GM23338 (cell line): ENCODE measurements around the genes C11orf68 and CATSPER1.

DNA sequence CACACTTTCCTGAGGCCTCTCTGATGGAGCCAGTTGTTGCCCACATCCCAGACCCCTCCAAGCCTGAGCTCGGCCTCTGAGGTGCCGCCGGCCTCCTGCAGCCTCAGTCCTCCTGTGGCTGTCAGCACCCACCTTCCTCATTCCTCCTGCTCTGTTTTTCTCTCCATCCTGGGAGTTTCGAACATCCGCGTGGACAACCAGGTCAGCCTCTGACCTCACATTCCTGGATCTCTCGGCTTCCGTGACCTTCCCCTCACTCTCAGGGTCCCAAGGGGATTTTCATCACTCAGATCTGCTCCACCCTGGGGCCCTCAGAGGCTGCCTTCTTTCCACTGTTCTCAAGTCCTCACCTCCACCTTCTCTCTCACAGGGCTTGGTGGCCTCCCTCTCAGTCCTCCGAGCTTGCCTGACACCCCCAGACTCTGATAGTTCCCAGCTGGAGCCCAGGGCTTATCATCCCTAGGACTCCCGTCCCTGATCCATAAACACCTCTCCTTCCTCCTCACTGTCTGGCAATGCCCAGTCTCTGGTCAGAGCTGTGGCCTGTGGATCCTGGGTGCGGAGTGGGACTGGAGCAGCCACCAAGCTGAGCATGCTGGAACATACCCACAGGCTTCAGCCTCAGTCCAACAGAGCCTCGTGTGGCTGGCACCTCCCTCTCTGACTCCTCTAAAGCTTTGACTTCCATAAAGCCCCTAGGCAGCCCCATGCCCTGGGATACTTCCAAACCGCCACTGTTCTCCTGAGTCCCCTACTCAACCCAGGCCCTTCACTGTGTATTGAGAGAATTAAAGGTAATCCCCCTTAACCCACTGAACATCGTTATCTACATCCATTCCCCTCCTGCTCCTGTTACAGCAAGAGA lies 14.0 kb downstream of the LTBP3 start:
- PRO-cap, result no peak
- RAMPAGE, long total RNA, result no peak

GRCh38 chr11:65560544-65561481 lies 2.7 kb upstream of the LTBP3 start:
- PRO-cap, result bidirectional peak, plus-strand start at chr11:65560904, minus-strand start at chr11:65560787
- RAMPAGE, long total RNA, result no peak

DNA sequence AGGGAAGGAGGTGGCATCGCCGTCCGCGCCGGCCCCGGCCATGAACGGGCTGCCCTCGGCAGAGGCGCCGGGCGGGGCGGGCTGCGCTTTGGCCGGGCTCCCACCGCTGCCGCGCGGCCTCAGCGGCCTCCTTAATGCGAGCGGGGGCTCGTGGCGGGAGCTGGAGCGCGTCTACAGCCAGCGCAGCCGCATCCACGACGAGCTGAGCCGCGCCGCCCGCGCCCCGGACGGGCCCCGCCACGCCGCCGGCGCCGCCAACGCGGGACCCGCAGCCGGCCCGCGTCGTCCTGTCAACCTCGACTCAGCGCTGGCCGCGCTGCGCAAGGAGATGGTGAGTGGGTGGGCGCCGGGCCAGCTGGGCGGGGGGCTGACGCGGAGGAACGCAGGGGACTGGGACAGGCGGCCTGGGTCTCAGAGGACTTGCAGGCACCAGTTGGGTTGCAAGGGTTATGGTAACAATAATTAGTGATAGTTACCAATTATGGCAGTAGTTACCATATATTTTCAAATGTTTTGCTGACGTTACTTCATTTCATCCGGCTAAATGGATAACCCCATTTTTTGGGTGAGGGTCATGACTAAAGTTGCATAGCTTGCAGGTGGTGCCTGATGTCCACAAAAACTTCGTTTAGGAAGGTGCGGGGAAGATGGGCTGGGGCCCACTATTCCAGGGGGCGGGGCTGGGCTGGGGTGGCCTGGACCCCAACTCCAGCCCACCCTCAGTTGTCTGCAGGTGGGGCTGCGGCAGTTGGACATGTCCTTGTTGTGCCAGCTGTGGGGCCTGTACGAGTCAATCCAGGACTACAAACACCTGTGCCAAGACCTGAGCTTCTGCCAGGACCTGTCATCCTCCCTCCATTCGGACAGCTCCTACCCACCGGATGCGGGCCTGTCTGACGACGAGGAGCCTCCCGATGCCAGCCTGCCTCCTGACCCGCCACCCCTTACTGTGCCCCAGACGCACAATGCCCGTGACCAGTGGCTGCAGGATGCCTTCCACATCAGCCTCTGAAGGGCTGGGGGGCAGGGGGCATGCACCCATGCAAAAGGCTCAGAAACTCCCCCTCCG lies 626 bp downstream of the FAM89B start:
- PRO-cap, result bidirectional peak, plus-strand start at position 511 of the sequence, minus-strand start at position 303 of the sequence
- RAMPAGE, long total RNA, result no peak

DNA sequence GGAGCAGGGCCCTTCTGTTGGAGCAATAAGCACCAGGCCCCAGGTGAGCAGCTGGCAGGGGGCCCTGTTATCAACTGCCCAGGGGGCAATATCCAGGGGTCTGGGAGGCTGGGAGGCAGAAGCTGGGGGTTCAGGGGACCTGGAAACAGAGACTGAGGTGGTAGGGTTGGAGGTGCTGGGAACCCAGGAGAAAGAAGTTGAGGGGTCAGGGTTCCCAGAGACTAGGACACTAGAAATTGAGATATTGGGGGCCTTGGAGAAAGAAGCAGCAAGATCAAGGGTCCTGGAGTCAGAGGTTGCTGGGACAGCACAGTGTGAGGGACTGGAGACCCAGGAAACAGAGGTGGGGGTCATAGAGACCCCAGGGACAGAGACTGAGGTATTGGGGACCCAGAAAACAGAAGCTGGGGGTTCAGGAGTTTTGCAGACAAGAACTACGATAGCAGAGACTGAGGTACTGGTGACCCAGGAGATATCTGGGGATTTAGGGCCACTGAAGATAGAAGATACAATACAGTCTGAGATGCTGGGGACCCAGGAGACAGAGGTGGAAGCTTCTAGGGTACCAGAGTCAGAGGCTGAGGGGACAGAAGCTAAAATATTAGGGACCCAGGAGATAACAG lies 6.5 kb downstream of the EHBP1L1 start:
- PRO-cap, result no peak
- RAMPAGE, long total RNA, result no peak

- PRO-cap, result no peak
- RAMPAGE, long total RNA, result no peak
Measured at GRCh38 chr11:65583457-65583794, 7.6 kb downstream of the EHBP1L1 start.

GRCh38 chr11:65612933-65613629 lies 940 bp downstream of the MAP3K11 start:
- PRO-cap, result no peak
- RAMPAGE, long total RNA, result no peak

GRCh38 chr11:65629777-65630540 lies 7.9 kb upstream of the SIPA1 start:
- PRO-cap, result no peak
- RAMPAGE, long total RNA, result no peak

DNA sequence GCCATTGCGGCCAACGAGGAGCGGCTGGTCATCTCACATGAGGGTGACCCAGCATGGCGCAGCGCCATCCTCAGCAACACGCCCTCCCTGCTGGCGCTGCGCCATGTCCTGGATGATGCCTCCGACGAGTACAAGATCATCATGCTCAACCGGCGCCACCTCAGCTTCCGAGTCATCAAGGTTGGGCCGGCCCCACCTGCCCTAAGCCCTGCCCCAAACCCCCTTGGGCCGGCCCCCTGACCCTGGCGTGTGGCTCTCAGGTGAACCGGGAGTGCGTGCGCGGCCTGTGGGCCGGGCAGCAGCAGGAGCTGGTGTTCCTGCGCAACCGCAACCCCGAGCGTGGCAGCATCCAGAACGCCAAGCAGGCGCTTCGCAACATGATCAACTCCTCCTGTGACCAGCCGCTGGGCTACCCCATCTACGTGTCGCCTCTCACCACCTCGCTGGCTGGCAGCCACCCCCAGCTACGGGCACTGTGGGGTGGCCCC lies 2.6 kb upstream of the SIPA1 start:
- PRO-cap, result no peak
- RAMPAGE, long total RNA, result no peak

DNA sequence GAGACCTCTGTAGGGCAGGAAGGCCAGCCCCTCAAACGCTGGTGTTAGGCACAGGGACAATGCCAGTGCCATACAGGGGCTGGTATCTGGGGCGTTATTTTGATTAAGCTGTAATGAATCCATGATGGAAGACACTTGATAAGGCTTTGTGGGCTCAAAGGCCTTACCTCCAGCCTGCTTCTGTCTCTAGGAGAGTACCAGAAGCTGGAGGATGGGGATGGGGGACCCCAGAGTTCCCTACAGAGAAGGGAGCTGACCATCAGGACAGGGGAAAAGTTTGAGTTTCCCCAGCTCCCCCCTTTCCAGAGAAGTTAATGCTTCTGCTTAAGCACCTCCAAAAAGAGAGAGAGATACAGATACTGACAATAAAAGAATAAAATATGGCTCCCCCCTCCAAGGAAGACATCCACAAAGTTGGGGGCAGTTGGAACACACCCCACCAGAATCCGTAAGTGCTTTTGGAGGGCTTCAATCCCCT lies 8.8 kb downstream of the RELA start:
- PRO-cap, result no peak
- RAMPAGE, long total RNA, result no peak

GRCh38 chr11:65772647-65773136 lies 8.1 kb downstream of the AP5B1 start:
- PRO-cap, result no peak
- RAMPAGE, long total RNA, result no peak

DNA sequence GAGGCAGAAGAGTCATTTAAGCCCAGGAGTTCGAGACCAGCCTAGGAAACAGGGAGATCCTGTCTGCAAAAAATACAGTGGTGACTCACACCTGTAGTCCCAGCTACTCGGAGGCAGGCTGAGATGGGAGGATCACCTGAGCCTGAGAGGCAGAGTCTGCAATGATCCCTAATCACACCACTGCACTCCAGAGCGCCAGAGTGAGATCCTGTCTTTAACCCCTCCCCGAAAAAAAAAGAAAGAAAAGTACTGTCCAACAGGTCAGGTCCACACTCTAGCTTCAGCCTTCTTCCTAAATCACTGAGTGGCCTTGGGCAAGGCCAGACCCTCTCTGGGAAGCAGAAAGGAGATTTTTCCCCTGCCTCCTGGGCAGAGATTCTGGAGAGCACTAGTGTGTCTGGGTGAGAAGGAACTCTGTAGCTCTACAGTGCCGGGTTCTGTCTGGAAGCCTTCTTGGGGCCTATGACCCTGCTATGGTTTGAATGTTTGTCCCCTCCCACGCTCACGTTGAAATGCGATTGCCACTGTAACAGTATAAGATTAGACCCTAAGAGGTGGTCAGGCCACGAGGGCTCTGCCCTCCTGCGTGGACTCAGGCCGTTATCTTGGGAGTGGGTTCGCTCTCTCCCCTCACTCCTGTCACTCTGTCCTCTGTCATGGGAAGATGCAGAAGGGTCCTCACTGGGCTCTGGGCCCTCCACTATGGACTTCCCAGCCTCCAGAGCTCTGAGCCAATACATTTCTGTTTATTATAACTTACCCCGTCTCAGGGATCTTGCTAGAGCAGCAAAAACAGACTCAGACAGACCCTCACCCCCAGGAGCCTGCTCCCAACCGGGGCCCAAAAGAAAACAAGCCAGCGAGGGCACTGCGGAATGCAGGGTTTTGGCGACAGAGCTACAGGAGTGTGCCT lies 3.6 kb downstream of the AP5B1 start:
- PRO-cap, result no peak
- RAMPAGE, long total RNA, result no peak

- PRO-cap, result no peak
- RAMPAGE, long total RNA, result no peak
Measured at GRCh38 chr11:65790423-65791219, 3.8 kb downstream of the OVOL1 start.

DNA sequence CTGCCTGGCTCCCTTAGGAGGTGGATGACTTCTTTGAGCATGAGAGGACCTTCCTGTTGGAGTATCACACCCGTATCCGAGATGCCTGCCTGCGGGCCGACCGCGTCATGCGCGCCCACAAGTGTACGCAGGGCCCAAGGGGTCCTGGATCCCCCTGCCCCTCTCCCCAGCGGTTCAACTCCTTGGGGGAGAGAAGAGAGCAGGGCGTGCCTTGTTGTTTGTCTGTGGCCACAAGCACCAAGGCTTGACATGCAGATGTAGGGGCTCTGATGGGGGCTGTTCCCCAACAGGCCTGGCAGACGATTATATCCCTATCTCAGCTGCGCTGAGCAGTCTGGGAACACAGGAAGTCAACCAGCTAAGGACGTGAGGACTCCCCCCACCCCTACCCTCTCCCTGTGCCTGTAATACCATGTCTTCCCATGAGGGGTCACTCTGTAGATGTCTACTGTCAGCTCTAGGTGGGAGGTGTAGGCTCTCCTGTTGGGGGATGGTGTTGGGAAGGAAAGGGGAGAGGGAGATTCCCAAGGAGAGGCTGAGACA lies 6.9 kb downstream of the CFL1 start:
- PRO-cap, result no peak
- RAMPAGE, long total RNA, result no peak

DNA sequence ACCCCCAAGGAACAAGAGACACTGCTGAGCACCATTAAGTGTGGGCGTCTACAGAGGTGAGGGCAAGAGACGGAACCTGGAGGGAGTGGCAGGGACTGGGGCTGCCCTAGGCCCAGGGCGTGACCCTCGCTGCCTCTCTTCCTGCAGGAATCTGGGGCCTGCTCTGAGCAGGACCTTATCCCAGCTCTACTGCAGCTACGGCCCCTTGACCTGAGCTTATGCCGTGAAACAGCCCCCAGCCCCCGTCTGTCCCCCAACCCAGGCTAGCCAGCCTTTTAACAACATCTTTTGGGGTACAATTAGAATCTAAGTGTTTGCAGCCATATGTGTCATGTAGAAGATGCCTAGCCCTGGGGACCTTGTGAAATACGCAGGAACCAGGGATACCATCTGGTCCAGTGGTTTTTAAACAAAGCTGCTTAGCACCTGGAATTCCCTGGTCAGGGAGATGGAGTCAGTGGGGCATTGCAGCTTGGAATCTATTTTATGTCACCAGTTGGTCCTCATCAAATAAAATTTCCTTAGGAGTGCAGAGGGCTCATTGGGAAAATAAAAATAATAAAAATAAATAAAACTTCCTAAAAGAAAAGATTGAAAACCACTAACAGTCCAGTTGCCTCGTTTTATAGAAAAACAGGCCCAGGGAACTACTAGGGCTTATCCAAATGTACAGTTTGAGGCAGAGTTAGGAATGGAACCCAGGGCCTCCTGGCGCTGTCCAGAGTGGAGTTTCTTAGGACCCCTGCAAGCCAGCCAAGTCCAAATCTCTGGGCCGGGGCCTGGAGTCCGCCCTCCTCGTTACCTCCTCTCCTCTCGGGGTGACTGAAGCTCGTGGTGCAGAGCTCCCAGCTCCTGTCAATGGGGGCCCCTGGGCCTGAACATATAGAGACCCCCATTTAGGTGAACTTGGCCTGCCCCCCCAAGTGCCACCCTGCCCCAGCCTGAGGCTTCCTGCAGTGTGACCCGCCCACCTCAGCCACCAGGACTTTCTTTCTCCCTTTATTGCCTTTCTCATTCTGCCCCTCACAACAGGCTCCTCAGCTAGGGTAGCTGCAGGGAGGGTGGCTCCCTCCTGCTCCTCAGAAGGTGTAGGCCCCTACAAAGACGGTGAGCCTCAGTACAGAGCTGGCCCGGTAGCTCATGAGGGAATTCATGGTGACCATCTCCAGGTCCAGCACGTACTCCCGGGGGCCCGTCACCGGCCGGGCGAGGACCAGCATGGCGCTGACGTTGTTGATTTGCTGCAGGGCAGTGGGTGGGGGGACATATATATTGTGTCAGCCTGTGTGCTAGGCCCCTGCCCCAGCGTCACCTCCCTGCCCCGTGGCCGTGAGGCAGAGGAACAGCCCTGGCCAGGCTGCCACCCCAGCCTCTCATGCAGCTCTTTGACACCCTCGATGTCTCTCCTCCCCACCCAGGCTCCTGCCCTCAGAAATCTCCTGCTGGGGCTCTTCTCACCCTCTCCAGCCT lies 6.1 kb downstream of the MUS81 start:
- PRO-cap, result no peak
- RAMPAGE, long total RNA, result no peak

GRCh38 chr11:65870412-65871241 lies 2.0 kb downstream of the EFEMP2 start:
- PRO-cap, result no peak
- RAMPAGE, long total RNA, result no peak

GRCh38 chr11:65871717-65871940 lies 971 bp downstream of the EFEMP2 start:
- PRO-cap, result no peak
- RAMPAGE, long total RNA, result no peak

GRCh38 chr11:65918113-65919175 lies at the start of gene C11orf68:
Gene C11orf68 (minus strand): TSS chr11:65919062.
- PRO-cap, result bidirectional peak, plus-strand start at chr11:65918611, minus-strand start at chr11:65918666; bidirectional peak, plus-strand start at chr11:65919437, minus-strand start at chr11:65919034
- RAMPAGE, long total RNA, result no peak

DNA sequence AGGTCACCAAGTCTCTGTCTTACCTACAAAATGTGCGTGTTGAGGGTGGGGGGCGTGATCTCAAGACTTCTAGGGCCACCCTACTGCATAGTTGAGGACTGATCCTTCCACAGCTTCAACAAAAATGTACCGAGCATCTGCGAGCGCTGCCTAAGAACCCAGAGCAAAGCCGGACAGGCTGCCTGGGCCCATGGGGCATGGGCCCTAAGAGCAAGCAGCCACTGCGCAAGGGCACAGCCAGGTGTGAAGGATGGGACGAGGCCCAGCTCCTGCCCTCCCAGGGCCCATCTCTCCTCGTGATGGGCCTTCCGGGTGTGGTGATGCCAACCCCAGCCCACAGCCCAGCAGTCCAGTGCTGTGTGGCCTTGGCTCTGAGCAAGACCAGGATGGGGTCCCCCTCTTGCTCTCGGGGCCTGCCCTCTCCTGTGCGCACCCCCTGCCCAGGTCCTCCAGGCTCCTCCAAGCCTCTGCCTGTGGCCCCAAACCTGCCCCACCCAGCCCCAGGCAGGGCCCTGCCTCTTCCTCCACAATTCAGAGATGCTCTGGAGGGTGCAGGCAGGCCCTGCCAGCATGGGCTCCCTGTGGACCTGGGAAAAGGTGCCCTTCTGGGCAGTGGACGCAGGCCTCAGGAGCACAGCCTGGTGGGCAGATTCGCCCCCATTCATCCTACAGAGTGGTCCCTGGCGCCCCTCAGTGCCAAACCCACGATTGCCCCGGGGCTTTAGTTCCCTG lies 20.0 kb downstream of the EIF1AD start:
- PRO-cap, result no peak
- RAMPAGE, long total RNA, result no peak

GRCh38 chr11:66015313-66016000 lies 3.6 kb downstream of the CST6 start:
- PRO-cap, result no peak
- RAMPAGE, long total RNA, result no peak

DNA sequence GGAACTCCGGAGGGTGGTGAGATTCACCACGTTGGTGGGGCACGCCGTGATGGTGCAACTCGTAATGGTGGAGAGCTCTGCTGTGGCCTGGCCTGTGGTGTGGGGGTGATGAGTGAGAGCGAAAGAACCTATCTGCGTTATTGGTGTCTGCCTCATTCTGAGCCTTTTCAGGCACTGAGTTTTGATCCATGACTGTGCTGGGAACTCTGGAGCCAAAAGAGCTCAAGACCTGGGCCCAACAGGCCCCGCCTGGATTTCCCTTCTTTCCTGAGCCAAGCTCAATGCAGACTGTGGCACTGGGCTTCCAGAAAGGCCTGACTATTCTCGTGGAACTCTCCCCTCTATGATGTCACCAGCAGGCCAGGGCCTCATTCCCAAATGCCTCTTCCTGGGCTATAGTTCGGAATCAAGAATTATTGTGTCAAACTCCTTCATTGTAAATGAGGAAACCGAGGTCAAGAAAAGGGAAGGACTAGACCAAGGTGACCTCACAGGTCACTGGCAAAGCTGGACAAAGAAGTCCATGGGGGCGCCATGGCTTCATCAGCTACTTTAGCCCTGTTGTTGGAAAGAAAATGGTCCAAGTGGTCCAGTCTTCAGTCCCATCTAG lies at the start of gene CATSPER1:
Gene CATSPER1, minus strand, starts transcription at position 290 of the 610 bp plus-strand sequence.
- PRO-cap, result no peak
- RAMPAGE, long total RNA, result no peak